Neural progenitor cell (in vitro differentiated cells): Measurements from ENCODE around the genes PRXL2C, ZNF782, TMOD1, TSTD2 and XPA.

DNA sequence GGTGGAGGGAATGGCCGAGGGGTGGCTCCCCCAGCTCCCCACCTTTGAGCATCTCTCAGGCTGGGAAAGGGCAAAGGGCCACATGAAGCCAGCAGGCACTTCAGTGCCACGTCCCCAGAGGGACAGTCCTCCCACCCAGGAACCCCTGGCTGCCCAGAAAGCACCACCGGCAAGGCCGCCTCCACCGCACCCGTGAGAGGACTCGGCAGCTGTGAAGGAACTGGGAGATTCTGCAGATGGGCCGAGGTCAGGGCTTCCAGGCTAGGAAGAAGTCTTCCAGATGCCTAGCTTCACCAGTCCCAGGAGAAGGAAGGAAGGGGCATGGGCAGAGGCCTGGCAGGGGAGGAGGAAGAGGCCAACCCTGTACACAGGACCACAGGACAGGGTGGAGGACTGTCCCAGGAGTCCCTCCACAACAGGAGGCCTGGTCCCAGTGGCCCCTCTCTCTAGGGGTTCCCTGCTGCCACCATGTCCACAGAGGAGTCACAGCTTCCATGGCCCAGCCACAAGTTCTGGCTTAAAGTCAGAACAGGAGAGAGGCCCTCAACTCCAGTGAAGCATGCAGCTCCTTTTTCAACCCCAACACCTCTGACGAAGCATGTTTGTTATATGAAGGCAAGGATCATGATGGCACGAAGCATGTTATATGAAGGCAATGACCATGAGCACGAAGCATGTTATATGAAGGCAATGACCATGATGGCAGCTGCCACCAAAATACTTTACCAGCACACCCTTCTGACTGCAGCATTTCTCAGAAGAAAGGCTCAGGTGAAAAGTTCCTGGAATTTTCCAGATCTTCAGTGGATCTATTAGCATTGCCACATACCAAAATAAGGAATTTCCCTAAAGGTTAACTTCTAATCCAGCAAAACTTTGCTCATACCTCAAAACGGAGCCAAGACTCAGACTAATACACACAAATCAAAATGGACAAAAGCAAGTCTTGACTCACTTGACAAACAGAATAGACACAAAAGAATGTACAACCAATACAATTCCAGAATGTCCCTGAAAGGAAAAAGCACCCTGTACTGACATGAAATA, 217.6 kb downstream of the FANCC start:
- RAMPAGE, long total RNA = no peak

- RAMPAGE, long total RNA = no peak
Measured at GRCh38 chr9:95111585-95112099, 205.9 kb downstream of the FANCC start.

- RAMPAGE, long total RNA = no peak
Measured at GRCh38 chr9:95501162-95501701, 7.8 kb downstream of the PTCH1 start.

DNA sequence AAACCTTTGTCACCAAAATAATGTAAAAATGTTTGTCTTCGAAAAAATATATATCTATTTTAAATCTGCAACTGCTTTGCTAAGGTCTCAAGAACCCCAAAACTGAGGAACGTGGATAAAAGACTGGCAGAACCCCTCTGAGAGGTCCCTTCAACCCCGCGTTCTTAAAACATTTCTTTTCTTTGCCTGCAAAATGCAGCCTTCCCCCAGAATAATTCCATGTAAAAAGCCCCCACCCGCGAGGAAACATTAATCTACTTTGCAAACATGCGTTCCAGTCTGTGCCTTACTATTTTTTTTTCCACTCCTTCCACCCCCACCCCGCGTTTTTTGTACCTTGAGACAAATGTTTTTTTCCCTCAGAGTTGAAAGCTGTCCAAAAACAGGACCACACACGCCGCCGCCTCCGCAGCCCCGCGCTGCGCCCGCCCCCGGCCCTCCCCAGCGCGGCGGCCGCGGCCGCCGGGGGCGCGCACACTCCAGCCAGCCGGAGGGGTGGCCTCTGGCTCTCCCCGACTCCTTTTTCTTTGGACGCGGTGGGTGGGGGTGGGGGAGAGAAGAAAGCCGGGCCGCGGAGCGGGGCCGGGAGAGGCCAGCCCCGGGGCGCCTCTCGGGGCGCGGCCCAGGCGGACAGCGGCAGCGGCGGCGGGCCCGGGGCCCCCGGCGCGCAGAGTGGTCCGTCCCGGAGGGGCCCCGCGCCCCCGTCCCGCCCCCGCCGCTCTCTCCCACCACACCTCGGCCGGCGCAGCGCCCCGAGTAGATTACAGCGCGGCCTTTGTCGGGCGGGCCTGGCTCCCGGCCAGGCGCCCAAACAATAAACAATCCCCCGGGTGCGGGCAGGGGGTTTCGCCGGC, 3.4 kb downstream of the PTCH1 start:
- RAMPAGE, long total RNA = no peak

DNA sequence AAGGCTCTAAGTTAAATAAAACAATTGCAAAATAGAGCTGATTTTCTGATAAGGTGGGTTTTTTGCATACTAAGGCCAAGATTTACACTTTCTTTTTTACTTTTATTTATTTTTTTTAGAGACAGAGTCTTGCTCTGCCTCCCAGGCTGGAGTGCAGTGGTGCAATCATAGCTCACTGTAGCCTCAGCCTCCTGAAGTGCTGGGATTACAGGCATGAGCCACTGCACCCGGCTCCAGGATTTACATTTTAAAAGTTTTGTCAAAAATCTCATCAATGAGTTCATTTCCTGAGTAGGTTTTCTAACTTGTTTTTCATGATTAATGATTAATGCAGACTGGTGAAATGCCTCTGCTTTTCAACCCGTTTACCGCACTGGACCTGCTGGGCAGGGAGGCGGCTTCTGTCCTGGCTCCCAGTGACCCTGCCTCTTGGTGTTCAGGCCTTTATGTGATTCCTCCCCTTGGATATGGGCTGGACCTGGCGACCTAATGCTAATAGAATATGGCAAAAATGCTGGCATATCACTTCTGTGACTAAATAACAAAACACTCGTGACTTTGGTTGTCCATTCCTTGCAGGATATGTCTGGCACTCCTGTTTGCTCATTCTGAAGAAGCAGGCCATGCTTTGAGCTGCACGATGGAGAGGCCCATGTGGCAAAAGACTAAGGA, 79.8 kb upstream of the PTCH1 start:
- RAMPAGE, long total RNA = no peak

- RAMPAGE, long total RNA = no peak
Measured at GRCh38 chr9:95916134-95916495, 40.6 kb downstream of the ERCC6L2 start.

DNA sequence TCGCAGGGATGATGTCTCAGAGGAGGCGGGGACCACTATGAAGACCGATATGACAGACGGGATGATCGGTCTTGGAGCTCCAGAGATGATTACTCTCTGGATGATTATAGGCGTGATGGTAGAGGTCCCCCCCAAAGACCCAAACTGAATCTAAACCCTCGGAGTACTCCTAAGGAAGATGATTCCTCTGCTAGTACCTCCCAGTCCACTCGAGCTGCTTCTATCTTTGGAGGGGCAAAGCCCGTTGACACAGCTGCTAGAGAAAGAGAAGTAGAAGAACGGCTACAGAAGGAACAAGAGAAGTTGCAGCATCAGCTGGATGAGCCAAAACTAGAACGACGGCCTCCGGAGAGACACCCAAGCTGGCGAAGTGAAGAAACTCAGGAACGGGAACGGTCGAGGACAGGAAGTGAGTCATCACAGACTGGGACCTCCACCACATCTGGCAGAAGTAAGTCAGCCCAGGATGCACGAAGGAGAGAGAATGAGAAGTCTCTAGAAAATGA, 155.1 kb downstream of the HSD17B3 start:
- RAMPAGE, long total RNA = no peak

- RAMPAGE, long total RNA = no peak
Measured at GRCh38 chr9:96416412-96417055, 1.6 kb downstream of the ZNF367 start.

DNA sequence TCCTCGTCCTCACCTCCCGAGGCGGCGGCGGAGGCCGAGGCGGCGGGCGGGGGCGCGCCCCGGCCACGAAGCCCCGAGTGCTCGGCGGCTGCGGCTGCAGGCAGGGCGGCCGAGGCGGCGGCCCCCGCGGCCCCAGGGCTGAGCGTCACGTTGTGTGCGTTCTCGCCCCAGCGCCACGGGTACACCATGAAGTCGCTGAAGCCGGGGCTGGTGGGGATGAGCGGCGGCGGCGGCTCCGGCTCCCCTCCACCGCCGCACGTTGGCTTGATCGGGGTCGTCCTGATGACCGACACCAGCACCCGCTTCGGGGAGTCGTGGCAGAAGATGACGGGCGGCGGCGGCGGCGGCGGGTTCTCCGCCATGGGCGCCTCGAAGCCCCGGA, 532 bp downstream of the ZNF367 start:
- RAMPAGE, long total RNA = no peak

DNA sequence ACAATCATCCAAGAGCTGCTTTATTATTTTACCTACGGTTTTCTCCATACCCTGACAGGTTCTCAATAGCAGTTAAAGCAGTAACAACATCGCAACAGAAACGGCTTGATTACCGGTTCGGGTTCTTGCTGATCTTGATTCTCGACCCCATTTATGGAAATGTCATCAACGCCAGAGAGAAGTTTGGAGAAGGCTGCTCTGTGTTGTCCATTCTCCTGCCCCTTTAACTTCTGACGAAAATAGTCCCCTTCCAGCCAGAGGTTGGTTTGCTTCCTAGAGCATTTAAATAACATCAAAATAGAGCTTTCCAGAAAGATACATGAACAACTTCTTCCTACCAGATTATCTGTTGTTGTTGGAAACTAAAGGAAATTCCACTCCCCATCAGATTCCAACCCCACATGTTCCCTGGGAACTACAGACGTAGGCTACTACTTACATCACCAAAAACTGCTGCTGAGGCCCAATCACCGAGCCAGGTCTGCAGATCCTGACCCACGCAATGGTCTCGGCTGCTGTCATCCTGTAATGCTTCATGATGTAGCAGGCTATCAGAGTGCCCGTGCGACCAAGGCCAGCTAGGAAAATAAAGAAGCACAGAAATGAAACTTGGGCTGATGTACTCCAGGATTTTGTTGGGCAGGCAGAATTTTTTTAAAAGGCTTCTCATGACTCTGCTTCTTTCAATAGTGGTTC, 73.3 kb downstream of the HABP4 start:
- RAMPAGE, long total RNA = no peak

GRCh38 chr9:96655196-96655500, at the start of gene PRXL2C:
PRXL2C (minus strand) TSS chr9:96655317.
- RAMPAGE, long total RNA = no peak

- RAMPAGE, long total RNA = no peak
Measured at GRCh38 chr9:96854137-96854897, at the start of gene ZNF782. ZNF782 (minus strand) TSS chr9:96854514.

- RAMPAGE, long total RNA = no peak
Measured at GRCh38 chr9:97219333-97219708, 88.1 kb upstream of the CCDC180 start.

DNA sequence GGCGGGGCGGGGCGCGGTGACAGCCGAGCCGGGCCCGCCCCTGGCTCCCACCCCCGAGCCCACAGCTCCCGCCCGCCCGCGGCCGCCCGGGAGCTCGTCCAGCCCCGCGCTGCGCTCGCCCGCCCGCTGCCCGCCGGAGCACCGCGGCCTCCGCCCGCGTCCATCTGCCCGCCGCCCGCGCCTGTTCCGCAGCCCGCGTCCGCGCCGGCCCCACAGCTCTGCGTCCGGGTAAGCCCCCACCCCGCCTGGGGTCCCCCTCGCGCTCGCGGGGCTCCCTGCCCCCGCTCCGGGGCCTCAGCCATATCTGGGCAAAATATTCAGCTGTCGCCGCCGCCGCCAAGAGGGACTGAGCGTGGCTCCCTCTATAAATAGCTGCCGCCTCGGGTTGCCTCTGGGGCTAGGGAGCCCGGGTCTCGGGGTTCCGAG, at the start of gene TMOD1:
Gene TMOD1 (plus strand): TSS at position 91 of the 426 bp plus-strand sequence.
- RAMPAGE, long total RNA = no peak

DNA sequence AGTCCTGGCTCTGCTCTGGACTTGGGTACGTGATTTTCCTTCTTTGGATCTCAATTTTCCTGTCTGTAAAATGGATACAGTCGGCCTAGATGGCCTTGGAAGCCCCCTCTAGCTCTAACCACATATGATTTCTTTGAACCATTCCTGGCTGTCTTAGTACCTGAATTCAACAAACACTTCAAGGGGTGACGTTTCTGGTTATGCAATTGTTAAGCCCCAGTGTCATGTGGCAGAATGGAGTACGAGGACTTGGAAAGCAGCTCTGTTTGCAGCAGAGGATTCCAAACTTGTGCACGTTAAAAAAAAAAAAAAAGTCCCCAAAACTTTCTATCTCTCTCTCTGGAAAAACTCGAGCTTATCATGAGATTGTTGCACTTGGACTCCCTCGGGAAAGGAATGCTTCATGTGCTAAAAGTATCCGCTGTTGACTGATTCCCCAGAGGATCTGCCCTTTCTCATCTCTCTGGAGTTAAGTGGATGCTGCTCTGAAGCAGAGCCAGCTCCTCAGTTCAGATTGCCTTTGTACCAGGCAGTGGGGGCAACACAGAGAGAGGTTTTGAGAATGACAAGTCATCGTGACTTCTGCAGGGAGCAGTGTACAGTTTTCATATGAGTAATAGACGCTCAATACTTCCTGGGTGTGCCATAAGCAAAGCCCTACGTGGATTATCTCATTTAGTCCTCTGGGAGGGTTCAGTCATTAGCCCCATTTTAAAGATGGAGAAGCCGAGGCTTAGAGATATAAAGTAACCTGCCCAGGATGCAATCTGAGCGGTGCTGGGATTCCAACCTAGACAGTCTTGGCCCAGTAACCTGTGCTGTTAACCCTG, 28.0 kb downstream of the TMOD1 start:
- RAMPAGE, long total RNA = no peak

DNA sequence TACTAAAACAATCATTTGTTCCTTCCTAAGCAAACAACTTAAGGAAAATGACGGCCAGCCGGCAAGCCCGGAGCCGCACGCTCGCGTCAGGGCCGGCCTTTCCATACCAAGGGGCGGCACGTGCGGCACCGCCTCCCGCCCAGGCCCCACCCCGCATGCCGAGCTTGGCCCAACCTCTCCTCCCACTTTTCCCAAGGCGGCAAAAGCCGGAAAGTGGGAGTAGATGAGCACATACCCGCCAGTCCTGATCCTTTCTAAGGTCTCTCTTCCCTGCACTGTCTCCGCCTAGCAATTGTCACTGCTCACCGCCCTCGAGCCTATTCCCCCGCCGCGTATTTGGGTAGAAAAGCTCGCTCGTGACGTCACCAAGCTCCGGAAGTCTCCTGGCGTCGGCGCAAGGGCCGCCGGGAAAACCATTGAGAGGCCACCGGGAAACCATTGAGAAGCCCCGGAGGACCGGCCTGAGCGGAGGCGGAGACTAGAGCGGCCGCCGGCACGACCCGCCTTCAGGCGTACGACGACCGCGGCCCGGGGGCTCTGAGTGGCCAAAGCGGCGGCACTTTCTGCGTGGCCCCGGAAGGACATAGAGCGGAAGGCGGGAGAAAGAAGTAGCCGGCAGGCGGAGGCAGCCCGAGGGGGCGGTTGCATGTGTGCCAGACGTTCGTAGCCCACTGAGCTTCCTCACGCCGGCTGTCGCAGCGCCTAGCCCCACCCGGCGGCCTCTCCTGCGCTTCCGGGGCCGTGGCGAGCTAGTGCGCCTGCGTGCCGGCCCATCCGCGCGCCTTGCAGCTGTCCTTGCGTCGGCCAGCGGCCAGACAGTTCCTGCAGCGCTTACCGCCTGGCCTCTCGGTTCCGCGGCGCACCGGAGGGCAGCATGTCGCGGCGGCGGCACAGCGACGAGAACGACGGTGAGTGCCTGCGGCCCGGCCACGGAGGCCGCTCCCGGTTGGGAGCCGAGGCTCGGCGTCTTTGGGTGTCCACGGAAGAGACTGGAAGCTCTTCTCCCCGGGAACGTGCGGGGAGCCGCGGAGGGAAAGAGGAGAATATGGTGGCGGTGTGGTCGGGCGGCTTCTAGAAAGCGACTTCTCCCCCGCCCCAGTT, at the start of gene TSTD2:
Gene TSTD2 (minus strand): TSS at position 361 of the 1,101 bp plus-strand sequence.
- RAMPAGE, long total RNA = no peak

DNA sequence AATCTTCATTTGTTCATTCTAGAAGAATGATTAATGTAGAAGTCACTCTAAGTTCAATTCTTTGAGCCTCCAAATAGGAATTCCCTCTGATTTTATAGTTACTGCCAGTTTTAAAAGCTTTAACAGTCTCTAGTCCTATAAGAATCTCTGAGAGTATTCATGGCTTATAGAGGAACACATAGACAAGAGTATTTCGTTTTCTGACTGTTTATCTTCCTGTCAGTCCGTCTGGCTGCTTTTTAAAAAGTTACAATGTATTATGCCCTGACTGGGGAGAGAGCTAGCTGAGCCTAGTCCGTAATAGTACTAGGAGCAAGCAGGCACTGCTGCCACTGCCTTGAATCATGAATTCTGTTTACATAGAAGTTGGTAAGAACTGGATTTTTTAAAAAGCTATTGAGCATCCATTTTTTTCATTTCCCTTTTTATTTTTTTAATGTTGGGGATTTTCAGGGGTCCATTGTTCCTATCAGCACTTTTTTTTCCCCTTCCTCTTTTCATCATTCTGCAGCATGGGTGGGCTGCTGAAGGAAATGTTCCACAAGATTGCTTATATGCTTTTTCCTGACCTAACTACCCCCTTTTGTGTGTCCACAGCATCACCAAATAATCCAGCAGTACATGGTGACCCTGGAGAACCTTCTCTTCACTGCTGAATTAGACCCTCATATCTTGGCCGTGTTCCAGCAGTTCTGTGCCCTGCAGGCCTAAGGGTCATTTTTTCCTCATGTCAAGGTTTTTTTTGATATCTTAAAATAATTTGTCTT, 26.5 kb downstream of the XPA start:
- RAMPAGE, long total RNA = no peak

GRCh38 chr9:97678193-97678926, 18.8 kb downstream of the XPA start:
- RAMPAGE, long total RNA = no peak

GRCh38 chr9:97696608-97697821, at the start of gene XPA:
XPA (minus strand) TSS chr9:97697340.
- RAMPAGE, long total RNA = no peak

- RAMPAGE, long total RNA = no peak
Measured at GRCh38 chr9:97714429-97714638, 17.2 kb upstream of the XPA start.